Liver (tissue), 9 donors: Measurements from ENCODE around the genes CELF4, SETBP1 and SLC14A1.

- PRO-cap, 5 experiments, result no peak in any of the 5 experiments
- RAMPAGE, long total RNA, 2 experiments, result no peak in any of the 2 experiments
- RRBS, result no CpG with 5 or more reads among the region's 7 CpGs
These were observed 29.3 kb downstream of the FHOD3 start for GRCh38 chr18:36326733-36327369.

GRCh38 chr18:36367937-36368334 lies 70.4 kb downstream of the FHOD3 start:
- PRO-cap, 5 experiments, result no peak in any of the 5 experiments
- RAMPAGE, long total RNA, 2 experiments, result no peak in any of the 2 experiments
- RRBS, result no CpG with 5 or more reads among the region's 2 CpGs

GRCh38 chr18:36457575-36458291 lies 160.2 kb downstream of the FHOD3 start:
- PRO-cap, 5 experiments, result no peak in any of the 5 experiments
- RAMPAGE, long total RNA, 2 experiments, result no peak in any of the 2 experiments
- RRBS, result no CpG with 5 or more reads among the region's 3 CpGs

DNA sequence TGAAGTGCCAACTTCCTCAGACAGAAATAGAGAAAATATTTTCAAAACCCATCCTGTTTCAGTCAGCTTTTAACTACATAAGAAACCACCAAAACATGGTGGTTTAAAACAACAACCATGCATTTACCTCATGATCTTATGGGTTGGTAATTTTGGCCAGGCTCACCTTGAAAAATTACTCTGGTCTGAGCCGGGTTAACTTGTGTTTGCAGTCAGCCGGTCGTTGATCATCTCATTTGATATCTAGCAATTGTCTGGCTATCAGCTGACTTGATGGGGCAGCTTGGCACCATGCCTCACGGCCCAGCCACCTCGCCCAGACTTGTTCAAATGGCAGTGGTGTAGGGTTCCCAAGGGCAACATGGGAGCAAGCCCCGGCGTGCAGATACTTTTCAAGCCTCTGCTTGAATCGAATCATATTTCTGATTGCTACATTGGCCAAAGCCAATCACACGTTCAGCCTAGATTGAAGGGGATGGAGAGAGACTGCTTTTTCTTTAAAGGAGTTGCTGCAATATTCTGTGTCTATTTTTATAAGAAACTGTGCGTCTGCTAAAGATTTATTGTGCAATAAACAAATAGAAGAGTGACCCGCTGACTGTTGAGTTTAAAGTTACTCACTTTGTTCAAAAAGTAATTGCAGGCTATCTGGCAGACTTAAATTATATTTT lies 156.5 kb downstream of the TPGS2 start:
- PRO-cap, 5 experiments, result no peak in any of the 5 experiments
- RAMPAGE, long total RNA, 2 experiments, result no peak in any of the 2 experiments
- RRBS, result no CpG with 5 or more reads among the region's 11 CpGs

DNA sequence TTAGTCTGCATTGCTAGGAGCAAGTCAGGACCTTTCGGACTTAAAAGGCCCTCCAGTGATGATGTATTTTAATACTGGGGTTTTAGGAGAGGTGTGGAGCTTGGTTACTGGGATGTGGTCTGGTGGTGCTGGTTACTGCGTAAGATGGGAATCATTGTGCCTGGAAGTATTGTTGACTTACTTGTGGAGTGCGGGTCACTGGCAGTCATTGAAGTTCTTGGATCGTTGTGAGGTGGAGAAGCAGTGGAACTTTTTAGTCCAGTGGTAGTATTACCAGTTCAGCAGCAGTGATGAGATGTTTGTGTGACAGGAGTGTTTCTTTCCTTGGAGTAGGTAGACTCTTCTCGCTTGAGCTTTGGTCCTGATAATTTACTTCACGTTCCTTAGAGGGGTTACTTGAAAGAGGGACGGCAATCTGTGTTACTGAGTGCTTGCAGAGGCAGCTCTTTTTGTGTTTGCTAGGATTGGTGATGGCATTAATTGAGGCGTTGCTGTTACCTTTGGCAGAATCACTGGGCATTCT lies 761 bp downstream of the KIAA1328 start:
- PRO-cap, 5 experiments, result no peak in any of the 5 experiments
- RAMPAGE, long total RNA, 2 experiments, result no peak in any of the 2 experiments
- RRBS, result no CpG with 5 or more reads among the region's 8 CpGs

- PRO-cap, 5 experiments, result no peak in any of the 5 experiments
- RAMPAGE, long total RNA, 2 experiments, result no peak in any of the 2 experiments
- RRBS, result no CpG with 5 or more reads among the region's 4 CpGs
These were observed 341.6 kb downstream of the KIAA1328 start for GRCh38 chr18:37170494-37170970.

GRCh38 chr18:37565380-37566343 lies at the start of gene CELF4:
CELF4 (minus strand) TSS chr18:37565798.
- PRO-cap, 5 experiments, result peak in 5 of 5 experiments; most common plus-strand start chr18:37566277 (in 5)
- RAMPAGE, long total RNA, 2 experiments, result no peak in any of the 2 experiments
- RRBS, result 6% methylated on average over 29 of the region's 84 CpGs

- PRO-cap, 5 experiments, result no peak in any of the 5 experiments
- RAMPAGE, long total RNA, 2 experiments, result no peak in any of the 2 experiments
- RRBS, result no CpG with 5 or more reads among the region's 18 CpGs
These were observed 323.0 kb upstream of the PIK3C3 start for GRCh38 chr18:41631967-41632553.

GRCh38 chr18:42299310-42299637 lies 344.2 kb downstream of the PIK3C3 start:
- PRO-cap, 5 experiments, result no peak in any of the 5 experiments
- RAMPAGE, long total RNA, 2 experiments, result no peak in any of the 2 experiments
- RRBS, result no CpG with 5 or more reads among the region's 6 CpGs

GRCh38 chr18:42614662-42615125 lies 500.8 kb downstream of the RIT2 start:
- PRO-cap, 5 experiments, result no peak in any of the 5 experiments
- RAMPAGE, long total RNA, 2 experiments, result no peak in any of the 2 experiments
- RRBS, result no CpG with 5 or more reads among the region's 1 CpG

DNA sequence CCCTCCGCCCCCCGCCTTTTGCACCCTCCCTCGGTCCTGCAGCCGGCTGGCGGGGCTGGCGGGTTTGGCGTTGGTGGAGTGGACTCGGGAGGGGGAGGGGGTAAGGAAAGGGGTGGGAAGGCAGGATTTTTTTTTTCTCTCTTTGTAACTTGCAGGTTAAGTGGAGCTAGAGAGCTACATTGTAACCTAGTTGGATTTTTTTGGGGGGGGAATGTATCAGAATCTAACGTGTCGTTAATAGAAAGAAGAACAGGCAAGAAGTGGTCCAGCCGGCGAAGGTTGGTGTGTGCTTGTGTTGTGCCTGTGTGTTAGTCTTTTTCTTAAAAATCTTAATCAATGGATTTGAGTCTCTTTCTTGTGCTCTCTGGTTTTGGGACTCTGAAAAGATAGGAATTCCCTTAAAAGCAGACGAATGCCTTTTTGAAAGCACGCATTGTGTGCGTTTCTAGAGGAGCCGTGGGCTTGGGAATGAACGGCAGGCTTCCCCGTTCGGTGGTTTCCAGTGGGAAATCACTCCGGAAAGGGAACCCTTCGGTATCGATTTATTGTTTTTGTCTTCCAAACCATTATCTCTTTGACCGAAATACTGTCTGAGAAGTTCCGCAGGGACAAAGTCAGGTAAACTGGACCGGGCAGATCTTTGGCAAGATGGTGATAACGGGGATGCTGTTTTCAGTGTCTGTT lies at the start of gene SETBP1:
Gene SETBP1, plus strand, starts transcription at position 145 of the 684 bp plus-strand sequence.
- PRO-cap, 5 experiments, result peak in 3 of 5 experiments; most common plus-strand start position 147 of the sequence (in 1)
- RAMPAGE, long total RNA, 2 experiments, result no peak in any of the 2 experiments
- RRBS, result 2% methylated on average over 5 of the region's 26 CpGs

GRCh38 chr18:44733124-44733815 lies 52.6 kb downstream of the SETBP1 start:
- PRO-cap, 5 experiments, result no peak in any of the 5 experiments
- RAMPAGE, long total RNA, 2 experiments, result no peak in any of the 2 experiments
- RRBS, result no CpG with 5 or more reads among the region's 8 CpGs

DNA sequence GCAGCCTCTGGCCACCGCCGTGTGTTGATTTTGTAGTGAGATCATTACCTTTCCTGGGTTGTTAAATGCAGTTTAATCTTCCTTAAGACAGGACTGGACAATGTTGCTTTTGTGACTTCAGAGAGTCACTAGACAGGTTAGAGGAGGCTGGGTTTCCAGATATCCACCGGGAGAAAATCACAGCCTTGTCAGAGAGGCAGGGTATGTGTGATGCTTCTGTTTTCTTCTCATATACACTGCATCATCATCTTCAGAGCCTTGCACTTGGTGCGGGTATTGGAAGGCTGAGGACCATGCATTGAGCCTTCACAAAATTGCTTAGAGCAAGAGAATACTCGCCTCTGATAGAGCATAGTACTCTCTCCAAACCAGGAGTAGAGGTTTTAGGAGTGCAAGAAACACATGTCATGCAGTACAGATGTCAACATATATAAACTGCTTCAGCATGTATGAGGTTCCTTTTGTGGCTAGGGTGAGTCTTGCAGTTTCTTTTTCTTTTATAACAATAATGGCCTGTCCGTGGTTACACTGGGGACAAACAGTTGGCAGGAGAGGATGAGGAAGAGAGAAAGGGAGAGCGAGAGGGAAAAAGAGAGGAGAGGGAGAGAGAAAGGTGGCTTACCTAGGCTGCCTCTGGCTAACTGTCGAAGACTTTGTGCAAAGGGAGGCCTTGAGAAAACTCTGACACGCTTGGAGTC lies 98.5 kb downstream of the SETBP1 start:
- PRO-cap, 5 experiments, result no peak in any of the 5 experiments
- RAMPAGE, long total RNA, 2 experiments, result no peak in any of the 2 experiments
- RRBS, result no CpG with 5 or more reads among the region's 9 CpGs

- PRO-cap, 5 experiments, result no peak in any of the 5 experiments
- RAMPAGE, long total RNA, 2 experiments, result no peak in any of the 2 experiments
- RRBS, result no CpG with 5 or more reads among the region's 5 CpGs
These were observed 335.3 kb downstream of the SETBP1 start for GRCh38 chr18:45015946-45016338.

- PRO-cap, 5 experiments, result no peak in any of the 5 experiments
- RAMPAGE, long total RNA, 2 experiments, result no peak in any of the 2 experiments
- RRBS, result no CpG with 5 or more reads among the region's 5 CpGs
These were observed 165.8 kb upstream of the SLC14A2 start for GRCh38 chr18:45449441-45449853.

GRCh38 chr18:45723975-45724326 lies at the start of gene SLC14A1:
SLC14A1 (plus strand) TSS chr18:45724181.
- PRO-cap, 5 experiments, result no peak in any of the 5 experiments
- RAMPAGE, long total RNA, 2 experiments, result start-site peak on the plus strand in 1 of 2 experiments, at chr18:45724127-45724241 at its widest, 327 to 828 reads per replicate
- RRBS, result no CpG with 5 or more reads among the region's 3 CpGs

GRCh38 chr18:45836179-45836568 lies 10.7 kb downstream of the SIGLEC15 start:
- PRO-cap, 5 experiments, result no peak in any of the 5 experiments
- RAMPAGE, long total RNA, 2 experiments, result no peak in any of the 2 experiments
- RRBS, result no CpG with 5 or more reads among the region's 4 CpGs

DNA sequence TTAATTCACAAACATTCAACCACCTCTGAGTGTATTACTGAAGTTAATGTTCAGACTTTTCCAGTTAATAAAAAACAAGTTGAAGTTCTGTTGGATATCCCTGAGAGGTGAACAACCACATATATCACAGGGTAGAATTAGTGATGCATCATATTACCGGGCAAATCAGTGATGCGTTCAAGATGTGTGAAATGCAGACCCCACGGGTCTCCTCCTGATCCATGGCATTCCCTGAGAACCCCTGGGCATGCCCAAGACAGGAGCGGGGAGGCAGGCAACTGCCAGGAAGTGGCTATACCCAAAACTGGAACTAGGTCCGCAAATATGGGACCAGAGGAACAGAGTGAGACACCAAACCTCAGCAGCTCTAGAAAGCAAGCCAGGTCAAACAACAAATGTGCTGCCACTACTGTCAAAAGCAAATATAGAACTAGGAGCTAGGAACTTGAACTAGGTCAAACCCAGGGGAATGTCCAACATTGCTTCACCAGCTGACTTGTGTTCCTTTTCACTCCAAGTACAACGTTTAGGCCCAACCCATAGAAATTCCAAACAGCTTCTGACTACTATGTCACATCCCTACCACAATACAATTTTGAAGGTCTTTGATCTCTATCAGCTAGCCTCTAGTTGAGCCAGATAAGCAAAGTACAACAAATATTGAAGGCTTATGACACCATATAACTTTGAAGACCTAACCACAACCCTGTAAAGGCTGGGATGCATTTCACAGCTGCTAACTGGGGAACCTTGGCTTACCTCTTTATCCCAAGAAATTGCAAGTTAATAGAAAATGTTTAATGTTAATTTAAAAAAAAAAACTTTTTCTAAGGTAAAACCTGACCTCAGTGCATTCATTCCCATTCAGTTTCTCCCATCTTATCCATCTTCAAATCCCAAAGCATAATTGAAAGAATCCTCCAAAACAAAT lies 20.0 kb downstream of the PSTPIP2 start:
- PRO-cap, 5 experiments, result peak in 3 of 5 experiments; most common plus-strand start position 709 of the sequence (in 1); most common minus-strand start position 396 of the sequence (in 2)
- RAMPAGE, long total RNA, 2 experiments, result no peak in any of the 2 experiments
- RRBS, result no CpG with 5 or more reads among the region's 6 CpGs

DNA sequence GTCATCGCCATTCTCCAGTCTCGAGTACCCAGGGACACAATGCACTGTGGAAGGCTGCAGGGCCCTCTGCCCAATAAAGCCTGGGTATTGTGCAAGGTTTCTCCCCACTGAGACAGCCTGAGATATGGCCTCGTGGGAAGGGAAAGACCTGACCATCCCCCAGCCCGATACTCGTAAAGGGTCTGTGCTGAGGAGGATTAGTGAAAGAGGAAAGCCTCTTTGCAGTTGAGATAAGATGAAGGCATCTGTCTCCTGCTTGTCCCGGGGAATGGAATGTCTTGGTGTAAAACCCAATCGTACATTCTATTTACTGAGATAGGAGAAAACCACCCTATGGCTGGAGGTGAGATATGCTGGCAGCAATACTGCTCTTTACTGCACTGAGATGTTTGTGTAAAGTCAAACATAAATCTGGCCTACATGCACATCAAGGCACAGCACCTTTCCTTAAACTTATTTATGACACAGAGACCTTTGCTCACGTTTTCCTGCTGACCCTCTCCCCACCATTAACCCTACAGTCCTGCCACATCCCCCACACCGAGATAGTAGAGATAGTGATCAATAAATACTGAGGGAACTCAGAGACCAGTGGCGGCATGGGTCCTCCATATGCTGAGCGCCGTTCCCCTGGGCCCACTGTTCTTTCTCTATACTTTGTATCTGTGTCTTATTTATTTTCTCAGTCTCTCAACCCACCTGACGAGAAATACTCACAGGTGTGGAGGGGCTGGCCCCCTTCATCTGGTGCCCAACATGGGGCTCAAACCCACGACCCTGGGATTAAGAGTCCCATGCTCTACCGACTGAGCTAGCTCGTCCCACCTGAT lies 9.3 kb downstream of the ATP5F1A start:
- PRO-cap, 5 experiments, result no peak in any of the 5 experiments
- RAMPAGE, long total RNA, 2 experiments, result no peak in any of the 2 experiments
- RRBS, result no CpG with 5 or more reads among the region's 16 CpGs

GRCh38 chr18:46335398-46336308 lies 1.8 kb downstream of the RNF165 start:
- PRO-cap, 5 experiments, result peak in 1 of 5 experiments; most common plus-strand start chr18:46336069 (in 1); most common minus-strand start chr18:46335639 (in 1)
- RAMPAGE, long total RNA, 2 experiments, result no peak in any of the 2 experiments
- RRBS, result no CpG with 5 or more reads among the region's 18 CpGs